Hair follicle dermal papilla cell (primary cell): ENCODE measurements around the genes WFDC9, WFDC10B, UBE2C and ZSWIM1.

DNA sequence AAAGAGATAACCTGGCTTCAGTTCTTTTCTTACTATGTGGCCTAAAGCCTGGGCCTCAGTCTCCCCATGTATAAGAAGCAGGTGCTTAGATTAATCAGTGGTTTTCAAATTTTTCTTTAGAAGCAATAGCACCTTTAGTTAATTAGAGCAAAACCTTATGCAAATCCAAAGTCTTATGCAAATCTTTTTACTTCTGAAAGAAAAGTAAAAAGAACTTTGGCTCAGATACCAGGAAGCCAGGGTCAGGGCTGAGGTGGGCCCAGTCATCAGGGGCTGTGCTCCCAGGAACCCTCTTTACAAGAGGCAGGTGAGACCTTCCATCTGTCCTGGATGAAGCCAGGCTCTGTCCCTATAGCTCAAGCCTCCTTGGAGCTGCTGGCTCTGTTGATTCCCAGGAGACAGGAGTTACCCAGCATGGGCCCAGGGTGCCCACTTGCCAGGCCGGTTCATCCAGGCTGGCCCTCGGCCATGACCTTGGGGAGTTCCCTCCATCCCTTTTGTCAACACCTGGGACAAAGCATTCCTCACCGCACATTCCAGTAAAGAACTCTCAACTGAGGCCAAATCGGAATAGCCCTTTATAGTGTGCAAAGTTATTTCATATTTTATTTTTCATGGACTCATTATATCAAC is 18.9 kb downstream of the SDC4 start:
- CAGE, long polyA plus RNA: no peak

DNA sequence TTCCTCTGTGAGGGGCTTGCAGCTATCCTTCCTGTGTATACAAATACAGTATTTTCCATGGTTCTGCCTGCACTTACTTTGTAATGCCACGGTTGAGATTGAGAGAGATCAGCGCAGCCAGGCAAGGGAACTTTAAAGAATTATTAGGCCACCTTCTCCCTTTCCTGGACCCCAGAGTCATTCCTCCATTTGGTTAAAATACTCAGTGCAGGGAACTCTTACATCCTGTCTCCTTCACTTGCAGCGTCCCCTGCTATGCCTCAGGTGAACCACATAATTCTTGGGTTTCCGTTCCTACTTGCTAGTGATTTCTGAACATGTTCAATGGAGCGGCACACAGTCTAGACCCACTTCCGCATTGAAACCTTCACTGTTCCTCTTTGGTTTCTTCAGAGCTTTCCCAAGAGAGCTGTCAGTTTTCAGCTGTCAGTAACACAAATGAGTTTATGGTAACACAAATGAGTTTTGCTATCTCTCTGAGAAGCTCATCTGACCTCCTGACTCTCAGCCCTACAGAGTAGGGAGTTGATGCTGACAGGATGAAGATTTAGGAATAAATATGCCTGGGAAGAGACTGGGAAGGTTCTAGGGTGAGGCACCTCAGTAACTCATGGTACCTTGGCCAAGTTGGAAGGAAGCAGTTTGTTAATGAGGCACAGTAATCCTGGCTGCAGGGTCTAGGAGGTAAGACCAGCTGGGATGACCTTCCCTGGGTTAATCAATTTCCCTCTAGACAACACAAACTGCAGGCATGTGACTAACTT is 5.3 kb downstream of the SYS1 start:
- CAGE, long polyA plus RNA: no peak

GRCh38 chr20:45499882-45500678 is 15.3 kb downstream of the SPINT3 start:
- CAGE, long polyA plus RNA: no peak

GRCh38 chr20:45631084-45631649 is at the start of gene WFDC9:
TSS of gene WFDC9 (minus strand) at chr20:45631284.
- CAGE, long polyA plus RNA: no peak

DNA sequence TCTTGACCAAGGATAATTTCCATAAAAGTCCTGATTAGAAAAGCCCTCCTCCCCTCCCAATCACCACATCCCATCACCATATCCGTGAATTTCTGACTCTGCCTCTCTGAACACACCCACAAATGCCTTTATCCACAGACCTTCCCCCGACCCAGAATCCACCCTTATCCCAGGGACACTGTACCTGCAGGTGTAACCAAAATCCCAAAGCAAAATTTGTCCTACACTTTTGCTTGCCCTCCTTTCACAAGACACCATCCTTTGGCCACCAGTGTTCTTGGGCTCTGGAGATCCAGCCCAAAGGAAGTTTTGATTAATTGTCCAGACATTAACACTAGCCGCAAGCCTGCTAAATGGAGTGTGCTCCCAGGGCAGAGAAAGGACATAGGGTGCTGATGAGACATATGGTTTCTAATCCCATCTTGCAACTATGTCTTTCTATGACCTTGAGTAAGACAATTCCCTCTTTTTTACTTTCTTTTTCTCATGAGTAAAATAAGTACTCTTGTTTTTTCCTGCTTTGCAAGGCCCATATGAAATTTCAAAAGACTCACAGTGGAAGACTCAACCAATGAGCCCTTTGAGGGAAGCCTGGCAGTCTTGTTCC is at the start of gene WFDC10B:
WFDC10B (minus strand) TSS at position 286 of the 607 bp plus-strand sequence.
- CAGE, long polyA plus RNA: no peak

- CAGE, long polyA plus RNA: no peak
Measured at GRCh38 chr20:45764852-45765870, 26.5 kb downstream of the WFDC3 start.

DNA sequence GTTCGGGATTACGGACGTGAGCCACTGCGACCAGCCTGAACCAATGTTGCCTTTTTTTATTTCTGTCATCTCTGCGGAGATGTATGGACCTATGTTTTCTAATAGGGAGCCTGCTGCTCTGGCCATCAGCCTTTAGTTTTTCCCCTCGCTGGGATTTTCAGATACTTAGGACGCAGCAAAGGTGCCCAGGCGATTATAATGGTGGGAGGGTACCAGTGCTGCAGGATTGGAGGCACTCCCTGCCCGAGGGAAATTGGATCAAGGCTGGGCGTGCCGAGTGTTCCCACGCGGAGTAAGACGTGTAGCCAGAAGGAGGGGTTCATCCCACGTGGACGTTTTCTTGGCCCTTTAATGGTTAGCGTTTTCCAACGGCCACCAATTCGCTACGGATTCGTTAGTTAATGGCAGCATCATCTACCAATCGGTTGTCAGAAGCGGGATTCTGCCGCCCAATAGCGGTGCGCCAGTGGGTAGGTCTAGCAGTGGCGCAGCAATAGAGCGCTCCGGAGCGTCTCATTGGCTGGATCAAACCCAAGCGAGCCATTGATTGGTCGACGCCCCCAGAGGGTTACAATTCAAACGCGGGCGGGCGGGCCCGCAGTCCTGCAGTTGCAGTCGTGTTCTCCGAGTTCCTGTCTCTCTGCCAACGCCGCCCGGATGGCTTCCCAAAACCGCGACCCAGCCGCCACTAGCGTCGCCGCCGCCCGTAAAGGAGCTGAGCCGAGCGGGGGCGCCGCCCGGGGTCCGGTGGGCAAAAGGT is at the start of gene UBE2C:
UBE2C (plus strand) TSS at position 606 of the 760 bp plus-strand sequence.
- CAGE, long polyA plus RNA: no peak

- CAGE, long polyA plus RNA: no peak
Measured at GRCh38 chr20:45878221-45878850, 2.7 kb upstream of the ZSWIM1 start.

GRCh38 chr20:45880916-45881886 is at the start of gene ZSWIM1:
TSS of gene ZSWIM1 (plus strand) at chr20:45881227.
- CAGE, long polyA plus RNA: no peak

- CAGE, long polyA plus RNA: no peak
Measured at GRCh38 chr20:45897519-45898170, 6.5 kb downstream of the CTSA start.

DNA sequence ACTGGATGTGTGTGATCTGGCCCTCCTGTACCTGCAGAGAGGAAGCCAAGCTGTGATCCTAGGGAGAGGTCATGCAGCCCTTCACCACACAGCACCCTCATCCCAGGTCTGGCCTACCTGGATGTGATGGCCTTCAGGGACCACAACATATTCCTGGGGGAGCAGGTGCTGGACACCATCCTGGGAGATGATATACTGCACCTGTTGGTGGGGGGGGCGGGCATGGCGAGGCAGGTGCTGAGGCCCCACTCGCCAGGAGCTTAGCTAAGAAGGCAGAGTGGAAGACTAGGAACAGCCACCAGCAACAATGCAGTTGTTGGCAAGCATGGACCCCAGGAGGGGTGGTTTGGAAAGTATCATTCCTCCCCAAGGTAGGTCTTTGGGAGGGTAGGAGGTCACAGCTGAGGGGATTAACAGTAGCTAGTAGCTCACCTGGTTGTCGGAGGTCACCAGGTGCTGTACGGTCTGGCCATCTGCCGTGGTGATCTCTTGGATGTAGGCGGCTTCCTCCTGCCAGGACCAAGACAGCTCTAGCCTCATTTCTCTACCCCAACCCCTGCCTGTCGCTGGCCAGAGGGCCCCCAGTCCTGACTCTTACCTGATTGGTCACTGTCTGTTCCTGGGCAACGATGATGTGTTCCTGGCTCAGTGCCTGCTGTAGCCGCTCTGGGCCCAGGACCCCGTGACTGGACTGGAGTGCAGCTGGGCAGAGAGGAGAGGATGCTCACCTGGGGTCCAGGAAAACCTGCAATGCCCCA is 15.1 kb downstream of the PCIF1 start:
- CAGE, long polyA plus RNA: no peak

DNA sequence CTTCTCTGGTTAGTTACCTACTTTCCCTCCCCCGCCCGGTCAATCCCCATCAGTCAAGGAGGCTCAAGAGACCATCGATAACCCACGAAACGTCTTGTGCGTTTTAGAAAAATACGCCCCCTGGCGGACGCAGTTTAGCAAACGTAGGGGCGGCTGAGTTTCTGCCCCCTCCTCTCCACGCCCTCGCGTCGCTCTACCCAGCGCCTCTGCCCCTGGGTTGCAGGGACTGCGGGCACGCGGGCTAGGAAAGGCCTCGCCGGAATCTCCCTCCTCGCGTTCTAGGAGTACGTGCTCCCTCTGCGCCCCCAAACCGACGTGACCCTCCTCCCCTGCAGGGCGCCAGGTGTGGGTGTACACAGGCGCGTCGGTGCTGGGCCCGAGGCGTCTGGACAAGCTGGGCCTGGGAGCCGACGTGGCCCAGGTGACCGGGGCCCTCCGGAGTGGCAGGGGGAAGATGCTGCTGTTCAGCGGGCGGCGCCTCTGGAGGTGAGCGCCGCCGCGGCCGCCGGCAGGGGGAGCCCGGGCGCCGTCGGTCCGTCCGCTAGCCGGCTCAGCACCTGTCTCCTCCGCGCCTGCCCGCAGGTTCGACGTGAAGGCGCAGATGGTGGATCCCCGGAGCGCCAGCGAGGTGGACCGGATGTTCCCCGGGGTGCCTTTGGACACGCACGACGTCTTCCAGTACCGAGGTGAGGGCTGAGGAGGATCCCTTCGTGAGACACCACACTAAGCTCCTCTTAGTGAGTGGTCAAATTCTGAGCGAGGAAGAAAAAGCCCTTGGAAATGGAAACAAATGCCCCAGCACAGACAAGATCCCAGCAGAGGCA is 5.3 kb downstream of the MMP9 start:
- CAGE, long polyA plus RNA: no peak

- CAGE, long polyA plus RNA: no peak
Measured at GRCh38 chr20:46199192-46199737, 81.2 kb downstream of the CD40 start.

DNA sequence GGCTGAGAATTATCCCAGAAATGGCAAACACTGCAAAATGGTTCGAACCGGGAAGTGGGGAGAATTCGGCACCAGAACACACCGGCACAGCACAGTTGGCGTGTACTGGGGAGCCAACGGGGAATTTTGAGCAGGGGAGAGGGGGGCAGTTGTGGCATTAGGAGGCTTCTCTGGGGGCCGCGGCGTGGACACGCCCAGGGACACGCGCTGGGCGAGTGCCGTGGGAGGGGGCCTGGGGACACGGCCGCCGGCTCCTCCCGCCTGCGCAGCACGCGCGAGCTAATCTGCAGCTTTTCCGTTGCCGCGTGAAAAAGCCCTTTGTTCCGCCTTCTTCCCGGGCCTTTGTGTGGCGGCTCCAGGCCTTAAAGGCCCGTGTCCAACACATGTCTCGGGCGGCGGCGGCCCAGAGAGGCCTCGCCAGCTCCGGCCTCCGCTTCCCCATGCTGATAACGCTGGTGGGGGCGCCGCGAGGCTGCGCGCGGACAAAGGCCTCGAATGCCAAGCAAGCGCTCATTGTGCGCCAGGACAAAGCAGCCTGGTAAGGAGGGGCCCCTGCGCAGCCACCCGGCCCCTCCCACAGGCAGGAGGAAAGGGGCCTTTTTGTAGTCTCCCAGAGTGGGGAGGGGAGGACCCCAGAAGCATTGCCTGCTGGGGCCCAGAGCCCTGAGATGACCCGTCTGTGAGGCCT is 82.7 kb downstream of the CD40 start:
- CAGE, long polyA plus RNA: no peak

DNA sequence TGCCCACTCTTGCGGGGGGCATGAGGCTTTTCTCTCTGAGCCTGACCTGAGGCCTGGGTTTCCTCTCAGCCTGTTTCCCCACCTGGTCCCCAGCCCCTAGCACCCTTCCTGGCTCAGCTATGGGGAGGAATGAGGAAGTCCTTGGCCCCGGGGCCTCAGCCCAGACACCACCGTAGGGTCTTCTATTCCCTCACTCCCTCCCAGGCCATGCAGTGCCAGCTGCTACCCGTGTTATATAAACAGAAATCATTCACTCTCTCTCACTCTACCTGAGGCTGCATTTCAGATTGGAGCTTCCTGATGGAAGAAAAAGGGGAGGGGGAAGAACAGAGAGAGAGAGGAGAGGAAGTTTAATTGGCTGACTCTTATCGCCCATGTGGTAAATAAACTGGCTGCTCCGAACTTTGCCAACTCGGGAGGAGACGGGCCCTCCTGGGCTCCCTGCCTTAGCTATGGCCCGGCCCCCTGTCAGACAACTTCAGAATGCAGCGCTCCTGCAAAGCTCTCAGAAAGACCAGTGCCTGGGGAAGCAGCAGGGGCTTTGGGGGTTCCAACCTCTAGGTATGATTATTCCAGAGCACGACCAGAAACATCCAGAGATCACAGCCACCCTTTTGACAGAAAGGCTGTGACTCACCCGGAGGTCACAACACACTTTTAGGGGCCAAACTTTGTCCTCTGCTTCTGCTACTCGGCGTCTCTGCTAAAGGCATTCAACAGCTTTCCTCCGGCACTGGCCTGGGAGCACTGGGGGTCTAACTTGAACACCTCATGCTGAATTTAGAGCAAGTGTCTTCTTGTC is 2.7 kb downstream of the CDH22 start:
- CAGE, long polyA plus RNA: no peak

DNA sequence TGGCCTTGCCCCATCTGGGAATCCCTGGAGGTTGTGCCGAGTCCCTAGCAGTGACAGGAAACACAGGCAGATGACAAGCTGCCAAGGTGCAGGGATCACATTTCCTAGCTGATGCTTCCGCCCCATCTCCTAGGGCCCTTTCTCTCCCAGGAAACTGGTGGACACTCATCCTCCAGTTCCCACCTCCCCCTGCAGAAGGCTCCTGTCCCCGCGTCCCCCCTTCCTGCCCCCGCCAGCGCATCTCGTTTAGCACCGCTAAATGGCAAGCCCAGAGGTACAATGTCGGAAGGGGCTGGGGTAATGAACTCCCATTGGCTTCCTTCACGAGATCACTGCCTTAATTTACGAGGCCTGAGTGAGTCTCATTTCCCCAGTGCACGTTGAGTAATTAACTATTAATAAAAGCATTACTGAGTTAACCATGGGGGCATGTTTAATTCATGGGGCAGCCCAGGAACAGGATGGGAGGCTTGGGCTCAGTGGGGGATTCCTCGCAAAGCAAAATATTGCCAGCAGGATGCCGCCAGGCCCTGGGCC is 20.6 kb downstream of the SLC35C2 start:
- CAGE, long polyA plus RNA: no peak

- CAGE, long polyA plus RNA: no peak
Measured at GRCh38 chr20:46348366-46348820, 15.8 kb downstream of the SLC35C2 start.

GRCh38 chr20:46350415-46351044 is 13.7 kb downstream of the SLC35C2 start:
- CAGE, long polyA plus RNA: no peak

DNA sequence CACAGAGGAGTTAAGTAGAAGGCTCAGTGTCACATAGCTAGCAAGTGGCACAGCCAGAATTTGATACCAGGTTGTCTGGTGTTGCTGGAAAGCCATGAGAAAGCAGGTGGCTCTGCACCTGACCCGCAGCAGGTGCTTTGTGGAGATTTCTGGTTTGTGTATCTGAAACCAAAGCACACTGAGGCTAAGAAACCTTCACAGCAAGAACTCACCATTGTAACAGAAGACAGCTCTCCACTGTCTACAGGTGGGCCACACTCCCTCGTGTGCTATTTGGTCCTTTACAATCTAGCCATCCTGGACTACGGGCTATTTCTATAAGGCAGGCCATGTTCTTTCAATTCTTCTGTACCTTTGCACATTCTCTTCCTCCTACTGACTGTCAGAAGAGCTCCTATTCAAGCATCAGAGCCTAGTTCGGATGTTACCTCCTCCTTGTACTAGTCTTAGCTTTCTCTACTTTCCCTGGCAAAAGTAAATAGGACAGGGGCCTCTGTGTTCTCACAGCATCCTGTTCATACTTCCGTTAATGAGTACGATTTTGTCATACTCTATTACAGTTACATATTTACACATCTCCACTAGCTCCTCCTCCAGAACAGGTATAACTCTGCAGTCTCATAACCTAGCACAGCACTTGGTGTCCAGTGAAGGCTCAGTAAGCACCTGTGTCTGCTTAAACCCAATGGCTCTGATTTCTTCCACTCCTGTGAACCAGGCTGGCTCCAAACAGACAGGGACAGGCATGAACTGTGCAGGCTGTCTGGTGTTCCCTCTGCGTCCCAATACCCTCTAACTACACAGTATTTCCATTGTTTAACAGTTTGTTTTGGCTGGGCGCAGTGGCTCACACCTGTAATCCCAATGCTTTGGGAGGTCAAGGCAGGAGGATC is 7.1 kb downstream of the ELMO2 start:
- CAGE, long polyA plus RNA: no peak

- CAGE, long polyA plus RNA: no peak
Measured at GRCh38 chr20:46458500-46459654, 52.5 kb upstream of the ELMO2 start.